ENCODE measurements around the genes MTO1, COX7A2, ELOVL4 and TENT5A.

GRCh38 chr6:73461555-73462450 is at the start of gene MTO1:
TSS of gene MTO1 (plus strand) at chr6:73461737.
- RRBS: 6% methylated on average over 3 of the region's 57 CpGs
CAGE:
- cytosol, long polyA plus RNA: no peak
- long polyA plus RNA: start-site peak on the plus strand at chr6:73461755-73461785, 157 and 122 reads in 2 replicates
- nucleus, long polyA plus RNA: start-site peak on the plus strand at chr6:73461756-73461785, 293 reads

DNA sequence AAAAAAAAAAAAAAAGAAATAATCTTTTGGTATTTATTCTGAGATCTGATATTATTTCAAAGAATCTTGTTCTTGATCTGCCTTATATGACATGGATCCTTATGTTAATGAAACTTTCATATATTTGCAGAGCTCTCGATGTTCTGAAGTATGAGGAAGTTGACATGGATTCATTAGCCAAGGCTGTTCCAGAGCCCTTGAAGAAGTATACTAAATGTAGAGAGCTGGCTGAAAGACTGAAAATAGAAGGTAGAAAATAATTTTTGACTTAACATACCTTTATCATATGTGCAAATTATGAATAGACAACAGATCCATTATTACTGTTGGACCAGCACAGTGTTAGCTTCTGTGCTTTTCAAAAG is 28.7 kb downstream of the EEF1A1 start:
- RRBS: no CpG with 5 or more reads among the region's 1 CpG
CAGE:
- cytosol, long polyA plus RNA: no peak
- long polyA plus RNA: no peak
- nucleus, long polyA plus RNA: no peak

DNA sequence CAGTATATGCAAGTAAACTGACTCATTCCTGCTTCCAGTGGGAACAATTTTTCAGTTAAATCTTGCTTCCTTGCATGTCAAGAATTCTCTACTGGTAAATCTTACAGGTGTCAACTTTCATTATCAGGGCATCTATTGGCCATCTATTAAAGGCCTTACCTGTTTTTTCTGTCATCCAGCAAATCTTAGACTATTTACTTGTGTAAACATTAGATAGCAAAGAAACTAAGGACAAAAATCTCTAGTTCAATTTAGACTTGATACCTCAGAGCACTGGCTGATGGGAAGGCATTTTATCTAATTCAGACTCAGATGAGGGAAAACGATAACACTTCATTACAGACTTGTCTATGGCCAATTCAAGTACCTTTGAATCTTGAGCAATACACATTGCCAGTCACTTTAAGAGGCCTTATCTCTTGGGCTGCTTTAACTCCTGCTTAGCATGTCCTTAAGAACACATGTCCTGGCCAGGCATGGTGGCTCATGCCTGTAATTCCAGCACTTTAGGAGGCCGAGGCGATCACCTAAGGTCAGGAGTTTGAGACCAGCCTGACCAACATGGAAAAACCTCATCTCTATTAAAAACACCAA is 4.9 kb downstream of the EEF1A1 start:
- RRBS: no CpG with 5 or more reads among the region's 3 CpGs
CAGE:
- cytosol, long polyA plus RNA: no peak
- long polyA plus RNA: no peak
- nucleus, long polyA plus RNA: start-site peak on the minus strand centred at position 72 of the sequence, 218 bp wide, 87 reads

DNA sequence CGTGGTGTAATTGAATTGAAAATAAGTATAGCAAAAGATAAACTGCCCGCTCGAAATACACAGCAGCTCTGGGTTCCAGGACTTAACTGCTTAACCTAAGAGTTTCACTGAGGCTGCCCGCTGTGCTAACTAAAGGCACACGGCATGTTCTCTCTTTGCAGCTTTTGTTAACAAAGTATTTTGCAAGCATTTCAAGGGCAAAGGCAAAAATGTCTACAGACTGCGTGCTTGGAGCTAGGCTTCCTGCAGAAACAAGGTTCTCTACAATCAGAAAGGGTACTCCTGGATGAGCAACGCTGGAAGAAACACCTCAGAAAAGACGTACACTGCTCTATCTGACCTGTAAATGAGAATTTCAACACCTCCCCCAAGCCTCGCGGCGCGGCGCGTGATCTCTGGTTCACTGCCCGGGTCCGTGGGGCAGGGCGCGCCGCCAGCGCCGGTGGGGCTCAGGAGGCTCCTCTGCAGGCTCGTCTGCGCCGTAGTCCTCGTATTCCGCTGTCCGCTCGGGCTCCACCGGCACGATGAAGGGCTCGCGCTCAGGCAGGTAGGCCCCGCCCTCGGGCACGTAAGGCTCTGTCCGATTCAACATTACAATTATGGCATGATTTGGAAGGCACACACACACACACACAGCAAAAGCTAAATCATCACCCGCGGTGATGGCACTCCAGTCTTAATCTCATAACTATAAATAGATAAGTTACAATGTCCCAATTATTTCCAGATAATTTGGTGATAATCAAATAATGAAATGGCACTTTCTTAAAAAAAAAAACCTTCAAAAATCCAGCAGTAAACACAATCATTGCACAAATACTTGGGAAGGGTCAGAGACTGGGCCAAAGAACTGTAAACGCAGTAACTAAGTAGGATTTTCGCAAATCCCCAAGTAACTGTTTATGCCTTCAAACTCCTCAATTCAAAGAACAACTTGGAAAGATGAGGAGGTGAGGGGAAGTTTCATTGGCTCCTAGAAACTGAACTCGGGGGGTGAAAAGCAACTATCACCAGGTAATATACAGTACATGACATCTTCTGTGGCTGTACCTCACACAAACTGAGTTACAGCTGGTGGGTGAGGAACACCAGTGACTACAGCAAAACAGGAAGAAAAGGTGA is 120.7 kb downstream of the COL12A1 start:
- RRBS: 24% methylated on average over 7 of the region's 41 CpGs
CAGE:
- cytosol, long polyA plus RNA: no peak
- long polyA plus RNA: no peak
- nucleus, long polyA plus RNA: no peak

- RRBS: no CpG with 5 or more reads among the region's 7 CpGs
CAGE:
- cytosol, long polyA plus RNA: no peak
- long polyA plus RNA: no peak
- nucleus, long polyA plus RNA: no peak
These were observed 30.9 kb downstream of the COL12A1 start for GRCh38 chr6:75174870-75175499.

DNA sequence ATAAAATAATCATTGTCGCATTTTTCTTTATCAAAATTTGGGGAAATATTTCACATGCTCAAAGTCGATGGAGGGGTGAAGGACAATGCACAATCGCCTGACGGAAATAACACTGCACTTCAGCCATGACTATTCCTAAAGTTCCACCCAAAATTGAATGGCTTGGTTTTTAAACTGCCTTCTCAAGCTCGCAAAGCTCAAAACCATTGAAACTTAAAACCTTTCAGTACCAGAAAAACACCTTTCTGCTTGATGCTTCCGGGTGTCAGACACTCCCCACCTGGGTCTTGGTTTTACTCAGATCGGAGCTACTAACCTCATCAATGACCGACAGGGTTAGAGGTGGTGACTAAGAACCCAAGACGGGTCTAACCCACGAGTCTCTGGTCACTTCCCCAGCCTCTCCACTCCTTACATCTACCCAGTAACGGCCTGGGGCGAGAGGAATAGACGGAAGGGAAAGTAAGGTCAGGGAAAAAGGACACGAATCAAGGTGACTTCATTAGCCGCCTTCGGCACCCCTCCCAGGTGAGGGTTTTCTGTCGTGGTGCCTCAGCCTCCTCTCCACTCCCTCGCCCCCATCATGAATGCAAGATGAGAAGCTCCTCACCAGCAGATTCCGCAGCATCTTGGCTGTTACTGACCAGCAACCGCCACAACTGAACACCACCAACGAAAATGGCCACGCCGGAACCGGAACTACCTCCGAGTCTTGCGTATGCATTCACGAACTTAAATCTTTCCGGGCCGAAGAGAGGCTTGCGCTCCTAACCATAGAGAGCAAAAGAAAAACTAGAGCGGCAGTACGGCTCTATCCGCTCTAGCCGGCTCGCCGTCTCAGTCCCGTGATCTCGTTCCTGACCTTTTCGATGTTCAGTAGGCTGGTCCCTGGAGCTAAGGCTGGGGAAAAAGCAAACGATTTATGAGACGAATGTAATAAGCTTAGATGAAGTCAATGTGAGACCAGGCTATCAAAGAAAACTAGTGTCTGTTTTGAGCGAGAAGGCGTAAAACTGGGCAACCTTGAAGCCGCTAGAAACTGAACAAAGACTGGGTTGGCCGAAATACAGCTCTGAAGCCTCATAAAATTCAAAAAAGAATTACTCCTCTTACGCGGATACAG is at the start of gene COX7A2:
Gene COX7A2 (minus strand): TSS at position 695 of the 1,123 bp plus-strand sequence.
- RRBS: 1% methylated on average over 9 of the region's 47 CpGs
CAGE:
- cytosol, long polyA plus RNA: start-site peak on the minus strand centred at position 718 of the sequence, 97 bp wide, 28,378 reads
- long polyA plus RNA: start-site peak on the minus strand centred at position 723 of the sequence, 106 bp wide, 22,182 and 13,642 reads in 2 replicates
- nucleus, long polyA plus RNA: start-site peak on the minus strand centred at position 725 of the sequence, 102 bp wide, 17,159 reads

DNA sequence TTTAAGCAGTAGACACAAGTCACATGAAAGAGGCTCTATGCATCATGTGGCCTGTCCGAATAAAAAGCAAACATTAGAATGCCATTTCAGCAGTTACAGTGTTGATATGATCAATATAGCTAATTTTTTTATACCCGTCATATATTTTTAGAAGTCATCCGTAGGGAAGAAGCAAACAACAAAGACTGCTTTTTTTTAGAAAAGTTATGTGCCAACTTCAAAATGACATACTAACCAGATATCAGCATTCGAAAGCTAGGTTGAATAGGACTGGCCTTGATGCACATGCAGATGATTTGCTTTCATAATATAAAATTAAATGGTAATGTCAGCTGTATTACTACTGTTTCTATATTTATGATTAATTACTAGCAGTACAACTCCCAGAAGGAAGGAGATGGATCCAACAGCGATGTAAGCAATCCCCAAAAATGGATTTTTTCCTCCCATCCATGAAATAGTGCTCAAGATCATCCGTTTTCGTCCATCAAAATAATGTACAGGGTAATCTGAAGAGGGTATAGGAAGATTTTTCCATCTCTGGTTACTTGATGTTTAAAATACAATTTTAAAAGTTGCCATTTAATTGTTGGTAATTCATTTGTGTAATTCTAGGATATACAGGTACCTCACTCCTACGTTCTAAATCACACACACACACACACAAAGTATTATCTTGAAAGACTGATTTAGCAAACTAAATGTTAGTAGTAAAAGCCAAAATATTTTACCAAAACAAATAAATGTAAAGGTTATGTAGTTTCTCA is 12.4 kb upstream of the COX7A2 start:
- RRBS: no CpG with 5 or more reads among the region's 8 CpGs
CAGE:
- cytosol, long polyA plus RNA: no peak
- long polyA plus RNA: no peak
- nucleus, long polyA plus RNA: start-site peak on the minus strand centred at position 435 of the sequence, 103 bp wide, 24 reads

GRCh38 chr6:76561045-76561839 is 488.8 kb upstream of the IMPG1 start:
- RRBS: no CpG with 5 or more reads among the region's 8 CpGs
CAGE:
- cytosol, long polyA plus RNA: no peak
- long polyA plus RNA: no peak
- nucleus, long polyA plus RNA: no peak

DNA sequence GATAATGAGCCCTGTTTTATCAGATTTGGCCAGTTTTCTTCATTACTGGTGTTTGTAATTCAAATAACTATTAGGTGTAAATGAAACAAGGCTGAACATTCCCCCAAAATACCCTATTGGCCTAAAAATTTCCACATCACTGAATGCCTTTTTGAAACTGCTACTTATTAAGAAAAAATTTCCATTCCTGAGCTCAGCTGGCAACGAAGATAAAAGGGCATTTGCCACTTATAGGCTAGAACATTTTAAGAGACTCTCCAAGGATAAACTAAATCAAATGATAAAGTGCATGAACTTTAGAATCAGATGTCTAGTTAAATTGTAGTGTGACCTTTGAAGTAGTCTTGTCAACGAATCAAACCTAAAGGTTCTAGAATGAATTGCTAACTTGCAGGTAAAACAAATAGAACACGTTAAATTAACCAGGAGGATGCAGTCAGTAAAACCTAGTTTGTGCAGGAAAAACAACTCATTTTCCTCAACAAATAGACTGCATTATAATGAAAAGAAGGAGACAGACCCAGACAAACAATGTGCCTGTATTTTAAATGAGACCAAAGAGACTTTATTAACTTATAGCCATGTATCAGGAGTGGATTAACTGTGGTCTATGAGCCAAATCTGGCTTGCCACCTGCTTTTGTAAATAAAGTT is 184.2 kb downstream of the MEI4 start:
- RRBS: no CpG with 5 or more reads among the region's 3 CpGs
CAGE:
- cytosol, long polyA plus RNA: no peak
- long polyA plus RNA: no peak
- nucleus, long polyA plus RNA: no peak

DNA sequence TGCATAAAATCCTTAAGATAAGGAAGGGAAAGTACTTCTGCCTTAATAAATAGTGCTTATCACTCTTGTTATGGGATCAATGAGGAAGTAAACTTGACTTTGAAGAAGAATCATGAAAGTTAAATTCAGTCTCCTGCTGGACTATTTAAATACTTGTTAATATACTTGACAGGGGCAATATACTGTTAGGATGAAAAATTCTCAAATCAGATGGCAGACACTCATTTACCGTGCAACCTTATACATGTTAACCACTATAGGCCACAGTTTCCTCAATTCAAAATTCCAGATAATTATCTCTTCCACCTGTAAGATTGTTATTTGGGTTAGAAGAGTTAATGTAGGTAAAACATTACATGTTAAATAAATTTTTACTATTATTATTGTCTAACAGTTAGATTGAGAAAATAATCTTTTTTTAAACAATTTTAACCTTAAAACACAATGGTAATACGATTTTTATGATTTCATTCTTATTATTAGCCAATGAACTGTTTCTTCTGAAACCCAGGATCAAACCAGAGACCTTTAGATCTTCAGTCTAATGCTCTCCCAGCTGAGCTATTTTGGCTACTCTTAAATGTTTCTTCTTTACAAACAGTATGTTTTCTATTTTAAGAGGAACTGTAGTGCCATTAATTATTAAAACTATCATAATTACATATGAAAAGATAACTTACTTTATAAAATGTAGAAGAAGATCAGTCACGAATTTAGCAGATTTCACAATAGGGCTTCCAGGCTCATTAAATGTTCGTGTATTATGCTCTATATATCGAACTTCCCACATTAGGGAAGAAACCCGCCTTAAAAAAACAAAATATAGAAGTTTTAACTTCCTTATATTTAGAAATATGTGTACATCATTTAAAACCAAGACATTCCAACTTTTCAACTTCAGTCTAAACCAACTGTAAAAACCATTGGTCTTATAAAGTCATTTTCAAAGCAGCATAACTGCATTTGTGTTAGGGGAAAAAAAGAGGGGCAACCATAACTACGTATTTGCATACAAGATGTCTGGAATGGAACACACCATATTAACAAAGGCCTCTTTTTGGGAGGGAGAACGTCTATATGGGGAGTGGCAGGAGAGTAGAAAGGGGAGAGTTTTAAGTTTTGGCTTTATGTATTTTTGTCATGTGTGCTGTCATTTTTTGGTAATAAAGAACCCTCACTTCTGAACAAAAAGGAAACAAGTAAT is 90.8 kb downstream of the IRAK1BP1 start:
- RRBS: no CpG with 5 or more reads among the region's 8 CpGs
CAGE:
- cytosol, long polyA plus RNA: no peak
- long polyA plus RNA: no peak
- nucleus, long polyA plus RNA: no peak

GRCh38 chr6:79041254-79041919 is 36.7 kb downstream of the PHIP start:
- RRBS: no CpG with 5 or more reads among the region's 2 CpGs
CAGE:
- cytosol, long polyA plus RNA: no peak
- long polyA plus RNA: no peak
- nucleus, long polyA plus RNA: no peak

GRCh38 chr6:79152124-79152953 is 74.3 kb upstream of the PHIP start:
- RRBS: no CpG with 5 or more reads among the region's 6 CpGs
CAGE:
- cytosol, long polyA plus RNA: no peak
- long polyA plus RNA: no peak
- nucleus, long polyA plus RNA: no peak

- RRBS: no CpG with 5 or more reads among the region's 5 CpGs
CAGE:
- cytosol, long polyA plus RNA: no peak
- long polyA plus RNA: no peak
- nucleus, long polyA plus RNA: no peak
These were observed 41.0 kb upstream of the LCA5 start for GRCh38 chr6:79578082-79578825.

DNA sequence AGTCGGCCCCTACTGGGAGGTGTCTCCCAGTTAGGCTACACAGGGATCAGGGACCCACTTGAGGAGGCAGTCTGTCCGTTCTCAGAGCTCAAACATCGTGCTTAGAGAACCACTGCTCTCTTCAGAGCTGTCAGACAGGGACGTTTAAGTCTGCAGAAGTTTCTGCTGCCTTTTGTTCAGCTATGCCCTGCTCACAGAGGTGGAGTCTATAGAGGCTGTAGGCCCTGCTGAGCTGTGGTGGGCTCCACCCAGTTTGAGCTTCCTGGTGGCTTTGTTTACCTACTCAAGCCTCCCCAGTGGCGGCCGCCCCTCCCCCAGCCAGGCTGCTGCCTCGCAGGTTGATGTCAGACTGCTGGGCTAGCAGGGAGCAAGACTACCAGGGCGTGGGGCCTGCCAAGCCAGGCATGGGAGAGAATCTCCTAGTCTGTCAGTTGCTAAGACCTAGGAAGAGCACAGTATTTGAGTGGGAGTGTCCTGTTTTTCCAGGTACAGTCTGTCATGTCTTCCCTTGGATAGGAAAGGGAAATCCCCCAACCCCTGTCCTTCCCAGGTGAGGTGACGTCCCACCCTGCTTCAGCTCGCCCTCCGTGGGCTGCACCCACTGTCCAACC is 32.6 kb downstream of the SH3BGRL2 start:
- RRBS: no CpG with 5 or more reads among the region's 11 CpGs
CAGE:
- cytosol, long polyA plus RNA: no peak
- long polyA plus RNA: no peak
- nucleus, long polyA plus RNA: no peak

DNA sequence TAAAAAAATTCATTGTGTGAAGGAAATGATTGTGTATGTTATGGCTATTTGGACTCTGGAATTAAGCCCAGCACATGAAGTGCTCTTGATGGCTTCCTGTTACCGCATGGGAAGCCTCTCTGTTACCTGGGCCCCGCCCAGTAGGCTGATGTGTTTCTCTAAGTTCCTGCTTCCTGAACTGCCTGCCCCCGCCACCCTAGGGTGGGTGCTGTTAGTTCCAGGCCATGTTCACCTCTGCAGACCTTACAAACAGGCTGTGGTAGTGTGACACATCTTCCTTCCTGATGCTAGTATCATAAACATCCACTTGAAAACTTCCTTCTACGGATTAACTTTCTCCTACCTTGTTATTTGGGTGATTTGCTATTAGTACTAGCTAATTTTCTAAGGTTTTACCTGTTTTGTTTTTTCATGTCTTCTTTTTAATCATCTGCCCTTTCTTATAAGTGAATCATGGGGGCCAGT is 40.5 kb downstream of the SH3BGRL2 start:
- RRBS: no CpG with 5 or more reads among the region's 4 CpGs
CAGE:
- cytosol, long polyA plus RNA: no peak
- long polyA plus RNA: no peak
- nucleus, long polyA plus RNA: no peak

DNA sequence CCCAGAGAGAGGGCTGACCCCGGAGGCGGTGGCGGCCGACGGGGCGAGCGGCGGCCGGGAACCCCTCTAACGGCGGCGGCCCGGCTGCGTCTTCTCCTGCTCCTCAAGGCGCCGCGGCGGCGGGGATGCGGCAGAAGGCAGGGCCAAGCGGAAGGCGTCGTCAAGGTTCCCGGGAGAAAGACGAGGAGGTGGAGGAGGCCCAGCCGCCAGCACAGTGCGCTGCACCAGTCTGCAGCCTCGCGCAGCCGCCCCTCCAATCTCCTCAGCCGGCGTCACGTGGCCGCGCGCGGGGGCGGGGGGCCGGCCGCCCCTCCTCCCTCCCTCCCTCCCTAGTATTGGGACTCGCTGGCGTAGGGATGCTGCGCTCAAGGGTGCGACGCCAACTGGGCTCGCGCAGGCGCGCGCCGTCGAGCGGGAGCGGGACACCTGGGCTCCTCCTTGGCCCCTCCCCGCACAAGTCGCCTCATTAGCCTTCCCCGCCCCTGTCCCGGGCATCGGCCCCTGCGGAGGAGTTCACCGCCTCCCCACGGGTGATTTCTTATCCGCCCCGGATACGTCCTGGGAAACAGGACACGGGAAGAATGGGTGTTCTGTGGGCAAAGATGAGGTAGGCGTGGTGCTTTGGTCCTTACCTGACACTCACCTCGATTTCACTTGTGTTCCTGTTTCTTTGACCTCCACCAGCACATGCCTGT is at the start of gene ELOVL4:
Gene ELOVL4 (minus strand): TSS at position 233 of the 695 bp plus-strand sequence.
- RRBS: 2% methylated on average over 31 of the region's 68 CpGs
CAGE:
- cytosol, long polyA plus RNA: no peak
- long polyA plus RNA: start-site peak on the minus strand centred at position 245 of the sequence, 30 bp wide, 126 and 122 reads in 2 replicates
- nucleus, long polyA plus RNA: start-site peak on the minus strand centred at position 225 of the sequence, 18 bp wide, 56 reads

DNA sequence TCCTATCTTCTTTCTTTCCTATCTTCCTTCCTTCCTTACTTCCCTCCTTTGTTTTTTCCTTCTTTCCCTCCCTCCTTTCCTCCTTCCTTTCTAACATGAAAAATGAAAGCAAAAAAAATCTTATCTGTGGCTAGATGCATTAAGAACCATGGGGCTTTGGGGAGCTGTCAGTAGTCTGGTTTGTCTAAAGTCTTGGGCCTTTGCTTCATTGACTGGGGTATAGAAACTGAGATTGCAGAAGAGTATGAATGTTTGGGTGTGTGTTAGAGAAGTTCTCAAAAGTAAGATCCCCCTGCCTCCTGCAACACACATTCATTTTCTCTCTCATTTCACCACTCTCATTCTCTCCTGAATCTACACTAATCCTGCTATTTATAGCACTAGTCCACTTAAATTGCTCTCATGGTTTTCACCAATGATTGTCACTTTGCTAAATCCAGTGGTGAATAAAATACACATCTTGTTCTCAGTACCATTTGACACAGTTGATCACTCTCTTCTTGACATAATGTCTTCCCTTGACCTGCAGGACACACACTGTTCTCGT is 32.2 kb downstream of the TENT5A start:
- RRBS: no CpG with 5 or more reads among the region's 1 CpG
CAGE:
- cytosol, long polyA plus RNA: no peak
- long polyA plus RNA: no peak
- nucleus, long polyA plus RNA: no peak

DNA sequence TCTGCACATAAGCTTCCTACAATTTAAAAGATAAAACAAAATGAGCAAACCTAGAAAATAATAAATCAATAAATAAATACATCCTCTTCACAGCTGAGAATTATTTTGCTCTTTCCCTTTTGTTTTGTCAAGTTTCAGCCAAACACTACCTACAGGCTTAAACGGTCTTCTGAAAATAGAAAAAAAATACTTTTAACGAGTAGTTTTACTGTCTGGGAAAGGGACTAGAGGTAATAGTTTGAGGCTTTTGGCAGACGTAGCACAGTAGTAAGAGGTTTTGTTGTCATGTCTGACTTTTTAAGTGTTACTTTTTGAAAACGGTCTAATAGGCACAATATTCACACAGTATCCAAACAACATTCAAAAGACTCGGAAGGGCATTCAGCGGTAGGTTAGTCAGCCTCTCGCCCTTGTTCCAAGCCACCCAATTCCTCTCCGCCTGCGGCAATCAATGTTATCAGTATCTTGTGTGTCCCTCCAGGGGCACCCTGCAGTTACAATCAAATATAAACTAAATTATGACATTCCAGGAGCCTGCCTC is 2.0 kb downstream of the TENT5A start:
- RRBS: no CpG with 5 or more reads among the region's 9 CpGs
CAGE:
- cytosol, long polyA plus RNA: no peak
- long polyA plus RNA: no peak
- nucleus, long polyA plus RNA: no peak

DNA sequence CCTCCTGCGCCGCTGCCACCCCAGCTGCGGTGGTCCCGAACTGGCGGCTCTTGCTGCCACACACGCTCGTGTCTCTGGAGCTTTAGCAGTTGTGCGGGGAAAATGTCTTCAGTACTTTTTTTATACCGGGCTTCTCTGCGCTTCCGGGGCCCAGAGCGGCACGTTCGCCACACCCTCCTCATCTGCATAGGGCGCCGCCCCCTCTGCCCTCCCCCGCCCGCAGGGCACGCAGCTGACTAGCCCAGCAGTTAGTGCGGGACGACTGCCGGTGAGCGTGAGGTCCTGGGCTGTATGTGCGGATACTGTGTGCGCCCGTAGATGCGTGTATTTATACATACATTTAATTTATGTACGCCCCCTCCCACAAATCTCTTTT is at the start of gene TENT5A:
Gene TENT5A (minus strand): TSS at position 95 of the 376 bp plus-strand sequence.
- RRBS: no CpG with 5 or more reads among the region's 28 CpGs
CAGE:
- cytosol, long polyA plus RNA: no peak
- long polyA plus RNA: no peak
- nucleus, long polyA plus RNA: start-site peak on the minus strand centred at position 140 of the sequence, 90 bp wide, 29 reads

DNA sequence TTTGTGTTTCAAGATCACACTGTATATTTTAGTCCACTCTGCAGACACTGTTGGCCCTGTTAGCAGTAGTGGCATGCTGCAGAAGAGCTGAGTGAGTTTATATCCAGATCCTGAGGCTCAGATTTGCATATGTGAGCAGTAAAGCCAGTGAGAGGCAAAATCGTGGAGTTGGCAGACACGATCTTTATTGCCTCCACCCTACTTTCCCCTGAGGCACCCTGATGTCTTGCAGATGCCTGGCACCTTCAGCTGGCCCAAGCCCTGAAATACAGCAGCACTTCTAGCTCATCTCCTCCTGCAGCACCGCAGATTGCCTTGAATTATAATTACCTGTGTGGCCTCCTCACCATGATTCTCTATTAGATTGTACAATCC is 158.0 kb upstream of the TENT5A start:
- RRBS: no CpG with 5 or more reads among the region's 3 CpGs
CAGE:
- cytosol, long polyA plus RNA: no peak
- long polyA plus RNA: no peak
- nucleus, long polyA plus RNA: no peak

Data from H1 (cell line).